Epithelial cell of alveolus of lung (primary cell): ENCODE measurements around the gene CLDN22.

DNA sequence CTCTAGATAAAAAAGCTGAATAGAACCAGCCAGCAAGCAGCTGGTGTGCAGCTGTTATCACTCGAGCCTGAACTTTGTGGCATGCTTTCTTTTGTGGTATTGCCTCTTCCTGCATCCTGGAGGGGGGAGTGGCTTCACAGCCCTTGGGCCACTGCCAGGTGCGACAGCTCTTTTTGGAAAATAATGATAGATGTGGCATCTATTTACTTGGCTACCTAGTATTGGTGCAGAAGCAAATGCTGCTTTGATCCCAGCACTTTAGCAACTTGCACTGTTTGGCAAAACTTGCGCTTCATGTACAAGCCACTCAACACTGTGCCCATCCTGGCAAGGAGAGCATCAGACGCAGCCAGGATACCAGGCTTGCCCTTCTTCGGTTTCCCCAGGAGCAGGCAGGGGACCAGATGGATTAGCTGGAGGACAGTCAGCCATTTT is 69.4 kb downstream of the HMGB2 start:
- RAMPAGE, long total RNA = no peak
- RRBS = no CpG with 5 or more reads among the region's 5 CpGs

- RAMPAGE, long total RNA = no peak
- RRBS = no CpG with 5 or more reads among the region's 7 CpGs
Observed at GRCh38 chr4:173400453-173401096, 1.7 kb upstream of the SCRG1 start.

- RAMPAGE, long total RNA = no peak
- RRBS = no CpG with 5 or more reads among the region's 15 CpGs
Observed at GRCh38 chr4:173524642-173525191, 5.3 kb downstream of the HAND2 start.

- RAMPAGE, long total RNA = no peak
- RRBS = no CpG with 5 or more reads among the region's 26 CpGs
Observed at GRCh38 chr4:173525746-173526510, 4.1 kb downstream of the HAND2 start.

DNA sequence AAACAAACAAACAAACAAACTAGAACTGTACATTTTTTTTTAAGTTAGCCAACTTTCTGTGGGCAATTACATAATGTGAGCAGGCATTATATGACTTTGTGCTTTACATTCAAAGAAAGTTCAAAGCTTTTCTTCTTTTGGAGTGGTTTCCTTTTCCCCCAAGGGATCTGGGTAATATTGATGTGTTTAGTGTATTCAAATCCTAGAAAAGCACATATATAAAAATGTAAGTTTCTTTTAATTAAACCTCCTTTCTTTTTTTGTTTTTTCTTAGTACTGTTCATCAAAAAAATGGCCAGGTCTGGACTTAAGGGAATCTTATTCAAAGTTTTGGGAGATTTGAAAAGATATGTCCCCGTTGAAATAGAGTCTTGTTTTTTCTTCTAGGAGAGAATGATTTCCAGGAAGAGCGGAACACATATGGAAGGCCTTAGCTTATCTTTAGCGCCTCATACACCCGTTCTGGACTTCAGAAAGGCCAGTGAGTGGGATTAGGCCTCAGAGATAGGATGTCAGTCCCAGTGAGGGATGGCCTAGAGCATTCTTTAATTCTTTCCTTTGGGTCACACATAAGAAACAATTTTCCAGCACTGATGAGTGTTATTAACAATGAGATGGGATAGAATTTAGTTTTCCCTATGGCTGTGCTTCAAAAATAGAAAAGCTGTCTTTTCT is 54.4 kb upstream of the HAND2 start:
- RAMPAGE, long total RNA = no peak
- RRBS = no CpG with 5 or more reads among the region's 4 CpGs

GRCh38 chr4:174526480-174526915 is 4.2 kb upstream of the HPGD start:
- RAMPAGE, long total RNA = no peak
- RRBS = no CpG with 5 or more reads among the region's 4 CpGs

GRCh38 chr4:174778396-174778745 is 50.7 kb downstream of the GLRA3 start:
- RAMPAGE, long total RNA = no peak
- RRBS = no CpG with 5 or more reads among the region's 16 CpGs

GRCh38 chr4:175020022-175020221 is 101.8 kb downstream of the ADAM29 start:
- RAMPAGE, long total RNA = no peak
- RRBS = no CpG with 5 or more reads among the region's 12 CpGs

DNA sequence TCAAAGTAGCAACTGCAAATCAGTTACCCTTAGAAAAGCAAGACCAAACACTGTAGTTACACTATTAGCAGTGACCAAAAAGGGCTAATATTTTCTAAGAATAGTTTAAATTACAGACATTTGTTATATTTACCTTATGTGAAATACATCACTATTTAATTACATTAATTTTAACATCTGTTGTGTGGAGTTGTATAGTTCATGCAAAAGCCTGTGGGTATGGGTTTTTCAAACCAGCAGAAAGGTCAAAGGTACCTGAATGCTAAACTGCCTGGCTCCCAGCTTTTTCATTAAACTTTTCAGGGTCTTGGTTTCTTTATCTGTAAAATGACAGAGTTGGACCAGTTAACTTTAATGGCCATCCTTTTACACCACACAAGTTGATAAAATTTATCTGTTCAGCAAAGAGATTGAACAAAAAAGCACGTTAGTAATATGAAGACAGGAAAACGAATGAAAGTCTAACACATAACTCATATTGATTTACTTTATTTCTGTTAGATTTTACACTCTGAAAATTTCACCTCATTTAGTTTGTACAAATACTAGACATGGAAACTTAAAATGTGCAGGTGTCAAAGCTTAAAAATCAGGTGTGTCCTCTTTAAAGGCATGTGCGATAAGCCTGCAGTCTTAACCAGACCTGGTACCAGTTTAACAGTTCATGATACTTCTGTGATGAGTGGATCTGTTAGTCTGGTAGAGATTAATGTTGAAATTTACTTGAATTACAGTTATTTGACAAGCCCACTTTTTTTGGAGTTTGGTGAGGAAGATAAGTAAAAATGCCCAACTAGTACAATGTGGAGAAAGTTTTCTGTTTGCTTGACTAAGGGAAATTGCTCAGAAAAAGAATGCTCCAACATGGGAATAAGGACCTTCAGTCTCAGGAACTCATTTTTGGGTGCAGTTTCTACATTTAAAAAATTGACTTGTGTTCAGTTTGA is 10.2 kb downstream of the SPCS3 start:
- RAMPAGE, long total RNA = no peak
- RRBS = no CpG with 5 or more reads among the region's 3 CpGs

DNA sequence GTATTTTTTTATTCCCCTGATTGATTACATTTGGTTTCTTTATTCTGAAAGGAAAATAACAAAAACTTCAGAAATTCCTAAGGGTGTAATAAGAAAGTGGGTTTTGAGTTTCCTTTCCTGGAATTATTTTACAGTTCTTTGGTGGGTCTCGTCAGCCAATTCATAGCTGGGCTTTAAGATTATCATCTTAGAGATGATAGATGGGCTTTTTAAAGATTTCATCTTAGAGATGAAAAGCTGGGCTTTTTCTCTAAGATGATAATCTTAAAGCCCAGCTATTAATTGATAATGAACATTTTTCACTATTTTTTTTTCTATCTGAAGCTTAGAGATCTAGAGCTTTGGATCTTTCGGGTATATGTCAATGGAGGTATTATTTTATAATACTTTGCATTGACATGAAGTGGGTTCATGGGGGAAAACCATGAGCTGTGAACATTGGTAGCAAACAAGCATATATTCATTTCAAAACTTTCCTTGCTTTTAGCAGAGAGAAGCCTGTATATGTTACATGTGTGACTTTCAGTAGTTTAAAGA is 11.2 kb downstream of the SPCS3 start:
- RAMPAGE, long total RNA = no peak
- RRBS = no CpG with 5 or more reads among the region's 2 CpGs

DNA sequence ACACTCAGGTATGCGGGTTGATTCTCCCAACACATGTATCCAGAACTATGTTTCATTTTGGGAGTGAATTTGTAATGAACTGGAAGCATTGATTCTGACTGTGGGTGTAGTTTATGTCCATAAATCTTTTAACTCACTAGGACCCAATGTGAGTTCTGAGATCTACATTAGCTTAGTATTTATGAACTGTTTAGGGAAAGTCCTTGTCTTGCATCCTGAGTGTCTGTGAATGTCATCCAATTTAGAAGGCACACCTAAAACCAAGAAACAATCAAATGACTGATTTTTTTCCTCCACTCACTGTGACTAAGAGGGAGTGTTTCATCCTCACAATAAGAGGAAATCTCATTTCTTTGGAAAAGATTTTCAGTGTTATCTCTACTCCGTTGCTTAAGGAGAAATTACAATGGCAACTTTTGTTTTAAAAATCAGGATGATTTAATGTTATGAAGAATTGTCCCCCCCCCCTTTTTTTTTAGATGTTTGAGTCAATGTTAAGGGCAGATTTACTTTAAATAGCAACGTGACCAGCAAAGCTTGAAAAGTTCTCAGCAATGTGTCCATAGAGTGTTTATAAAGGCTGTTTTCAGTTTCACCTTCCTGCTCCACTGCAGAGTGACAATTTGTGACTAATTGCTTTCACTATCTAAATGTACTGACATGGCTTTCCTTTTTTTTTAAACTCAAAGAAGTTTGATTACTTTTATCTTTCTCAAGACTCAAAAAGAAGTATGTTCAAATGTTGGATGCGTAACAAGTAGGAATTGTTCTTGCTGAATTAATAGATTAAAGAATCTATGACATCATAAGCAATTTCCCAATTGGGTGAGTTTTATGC is 173.0 kb downstream of the SPCS3 start:
- RAMPAGE, long total RNA = no peak
- RRBS = no CpG with 5 or more reads among the region's 4 CpGs

DNA sequence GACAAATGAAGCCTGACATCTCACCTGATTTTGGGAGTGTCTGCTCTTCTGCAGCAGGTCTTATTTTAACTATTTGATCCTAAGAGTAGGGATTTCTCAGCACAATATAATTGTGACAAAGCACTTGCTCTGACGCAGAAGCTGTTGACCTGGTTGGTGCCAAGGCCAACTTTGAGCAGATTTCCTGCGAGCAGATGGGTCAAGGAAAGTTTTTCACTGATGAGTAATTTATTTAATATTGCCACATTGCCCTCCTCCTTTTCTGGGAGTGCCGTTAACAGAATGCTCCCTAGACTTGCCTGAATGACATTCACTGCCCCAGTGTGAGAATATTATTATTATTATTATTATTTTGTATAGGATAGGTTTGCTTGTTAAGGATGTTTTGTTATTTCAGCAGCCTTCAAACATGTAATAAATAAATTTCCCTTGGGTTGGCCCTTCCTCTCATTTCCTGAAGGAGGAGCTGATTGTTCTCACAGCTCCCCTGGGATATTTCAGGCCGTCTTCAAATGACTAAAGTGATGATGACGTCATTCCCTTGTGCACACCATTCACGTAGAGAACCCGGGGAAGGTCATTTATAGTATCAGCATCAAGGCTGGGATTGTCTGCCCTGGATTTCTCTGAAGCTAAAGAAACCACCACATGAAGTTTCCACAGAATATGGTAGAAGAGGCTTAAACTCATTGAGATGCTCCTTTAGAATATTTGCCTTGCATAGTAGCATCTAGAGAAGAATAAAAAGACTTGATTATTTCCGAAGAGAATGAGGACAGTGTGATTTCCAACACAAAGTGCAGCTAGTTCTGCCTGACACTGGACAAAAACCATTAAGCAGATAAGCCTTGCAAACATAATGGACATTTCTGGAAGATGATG is 156.8 kb downstream of the VEGFC start:
- RAMPAGE, long total RNA = no peak
- RRBS = no CpG with 5 or more reads among the region's 8 CpGs

- RAMPAGE, long total RNA = no peak
- RRBS = no CpG with 5 or more reads among the region's 9 CpGs
Observed at GRCh38 chr4:177442650-177443089, 433 bp upstream of the AGA start.

GRCh38 chr4:182145091-182145439 is 98.1 kb upstream of the TENM3 start:
- RAMPAGE, long total RNA = no peak
- RRBS = no CpG with 5 or more reads among the region's 21 CpGs

DNA sequence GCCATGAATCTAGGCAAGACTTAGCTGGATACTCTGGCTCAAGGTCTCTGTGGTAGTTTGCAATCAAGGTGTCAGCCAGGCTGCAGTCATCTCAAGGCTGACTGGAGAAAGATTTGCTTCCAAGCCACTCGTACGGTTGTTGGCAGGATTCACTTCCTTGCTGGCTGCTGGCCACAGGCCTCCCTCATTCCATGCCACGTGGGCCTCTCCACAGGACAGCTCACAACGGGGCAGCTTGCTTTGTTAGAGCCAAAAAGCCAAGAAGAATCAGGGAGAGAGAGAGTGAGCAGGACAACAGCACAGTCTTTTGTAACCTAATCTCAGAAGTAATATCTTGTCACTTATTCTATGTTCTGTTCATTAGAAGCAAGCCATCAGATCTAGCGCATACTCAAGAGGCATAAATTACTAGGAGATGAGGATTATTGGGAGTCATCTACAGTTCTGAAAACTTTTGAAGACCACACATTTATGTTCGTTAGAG is 101.5 kb downstream of the WWC2 start:
- RAMPAGE, long total RNA = no peak
- RRBS = no CpG with 5 or more reads among the region's 6 CpGs

DNA sequence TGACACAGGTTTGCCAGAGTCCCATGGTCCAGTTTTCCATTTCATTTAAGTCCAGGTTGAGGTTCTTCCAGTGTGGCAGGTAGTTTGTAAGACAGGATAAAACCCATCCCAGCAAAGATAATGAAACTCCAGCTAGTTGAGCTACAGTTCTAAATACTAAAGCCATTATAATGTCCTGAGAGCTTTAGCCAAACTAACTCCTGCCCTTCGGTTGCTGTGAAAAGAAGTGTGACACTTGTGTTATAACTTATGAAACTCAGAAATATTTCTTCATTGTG is at the start of gene CLDN22:
TSS of gene CLDN22 (minus strand) at position 224 of the 278 bp plus-strand sequence.
- RAMPAGE, long total RNA = no peak
- RRBS = no CpG with 5 or more reads among the region's 1 CpG

DNA sequence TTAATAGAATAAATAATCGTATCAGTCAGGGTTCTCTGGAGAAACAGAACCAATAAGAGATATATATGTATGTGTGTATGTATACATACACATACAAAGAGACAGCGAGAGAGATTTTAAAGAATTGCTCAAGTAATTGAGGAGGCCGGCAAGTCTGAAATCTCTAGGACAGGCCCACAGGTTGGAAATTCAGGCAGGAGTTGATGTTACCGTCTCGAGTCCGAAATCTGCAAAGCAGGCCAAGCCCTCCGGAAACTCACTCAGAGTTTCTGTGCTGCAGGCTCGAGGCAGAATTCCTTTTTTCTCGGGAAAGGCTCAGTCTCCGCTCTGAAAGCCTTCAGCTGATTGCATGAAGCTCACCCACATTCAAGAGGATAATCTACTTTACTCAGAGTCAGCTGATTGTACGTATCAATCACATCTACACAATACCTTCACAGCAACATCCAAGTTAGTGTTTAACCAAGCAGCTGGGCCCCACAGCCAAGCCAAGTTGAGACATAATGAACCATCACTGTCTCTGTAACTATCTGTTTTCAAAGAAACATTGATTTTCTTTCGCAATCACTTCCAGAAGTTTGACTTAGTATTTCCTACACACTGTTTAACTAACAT is 40.5 kb downstream of the RWDD4 start:
- RAMPAGE, long total RNA = no peak
- RRBS = 18% methylated on average over 4 of the region's 12 CpGs

DNA sequence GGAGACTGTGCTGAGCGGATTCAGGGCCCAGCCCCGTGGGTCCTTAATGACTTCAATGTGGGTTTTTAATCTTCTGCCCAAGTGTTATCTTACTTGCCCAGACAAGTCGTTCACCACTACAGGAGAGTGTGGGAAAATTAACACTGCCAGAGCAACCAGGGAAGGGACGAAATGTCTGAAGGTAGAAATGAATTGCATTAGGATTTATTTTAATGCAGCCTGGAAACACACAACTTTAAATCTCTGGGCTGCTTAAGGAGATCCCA is 51.9 kb upstream of the STOX2 start:
- RAMPAGE, long total RNA = no peak
- RRBS = no CpG with 5 or more reads among the region's 4 CpGs

GRCh38 chr4:183897952-183898816 is 6.9 kb upstream of the STOX2 start:
- RAMPAGE, long total RNA = no peak
- RRBS = no CpG with 5 or more reads among the region's 10 CpGs

GRCh38 chr4:184099608-184100096 is 118.0 kb downstream of the ENPP6 start:
- RAMPAGE, long total RNA = no peak
- RRBS = no CpG with 5 or more reads among the region's 9 CpGs